SJSA1 (cell line): ENCODE measurements around the genes HNRNPUL2, TMEM179B and PLAAT4.

GRCh38 chr11:62709389-62710573 lies 2.3 kb downstream of the GNG3 start:
- RAMPAGE, long total RNA = no peak

- RAMPAGE, long total RNA = no peak
Measured at GRCh38 chr11:62719507-62720312, 7.5 kb downstream of the HNRNPUL2 start.

- RAMPAGE, long total RNA = no peak
Measured at GRCh38 chr11:62725438-62726226, 1.6 kb downstream of the HNRNPUL2 start.

GRCh38 chr11:62727000-62727826 lies at the start of gene HNRNPUL2:
Gene HNRNPUL2 (minus strand): TSS chr11:62727457.
- RAMPAGE, long total RNA = no peak

DNA sequence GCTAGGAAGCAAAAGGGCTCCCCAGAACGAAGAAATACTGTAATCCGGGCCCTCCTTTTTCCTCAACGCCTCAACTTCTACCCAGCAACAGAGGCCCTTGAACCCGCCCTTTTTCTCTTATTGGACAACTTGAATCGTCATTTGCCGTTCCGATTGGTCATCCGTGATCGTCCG lies 457 bp upstream of the HNRNPUL2 start:
- RAMPAGE, long total RNA = no peak

DNA sequence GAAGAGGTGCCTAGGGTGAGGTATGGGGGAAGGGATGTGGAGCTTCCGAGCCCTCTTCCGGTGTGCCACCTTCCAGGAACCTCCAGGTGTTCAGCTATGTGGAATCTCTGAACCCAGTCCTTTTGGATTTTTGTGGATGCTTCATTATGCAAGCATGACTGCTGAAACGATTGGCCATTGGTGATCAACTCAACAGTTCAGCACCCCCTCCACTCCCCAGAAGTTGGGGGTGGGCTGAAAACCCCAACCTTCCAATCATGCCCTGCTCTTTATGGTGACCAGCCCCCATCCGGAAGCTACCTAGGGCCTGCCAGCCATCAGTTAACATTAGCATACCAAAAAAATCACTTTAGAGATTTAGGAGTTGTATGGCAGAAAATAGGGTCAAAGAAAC lies 3.5 kb upstream of the POLR2G start:
- RAMPAGE, long total RNA = no peak

GRCh38 chr11:62787083-62787978 lies at the start of gene TMEM179B:
Gene TMEM179B (plus strand): TSS chr11:62787402.
- RAMPAGE, long total RNA = start-site peak on the plus strand at chr11:62787399-62787425, 579 and 389 reads in 2 replicates

GRCh38 chr11:62824994-62825547 lies 6.8 kb downstream of the STX5 start:
- RAMPAGE, long total RNA = no peak

GRCh38 chr11:62858681-62859156 lies 19.3 kb upstream of the WDR74 start:
- RAMPAGE, long total RNA = no peak

DNA sequence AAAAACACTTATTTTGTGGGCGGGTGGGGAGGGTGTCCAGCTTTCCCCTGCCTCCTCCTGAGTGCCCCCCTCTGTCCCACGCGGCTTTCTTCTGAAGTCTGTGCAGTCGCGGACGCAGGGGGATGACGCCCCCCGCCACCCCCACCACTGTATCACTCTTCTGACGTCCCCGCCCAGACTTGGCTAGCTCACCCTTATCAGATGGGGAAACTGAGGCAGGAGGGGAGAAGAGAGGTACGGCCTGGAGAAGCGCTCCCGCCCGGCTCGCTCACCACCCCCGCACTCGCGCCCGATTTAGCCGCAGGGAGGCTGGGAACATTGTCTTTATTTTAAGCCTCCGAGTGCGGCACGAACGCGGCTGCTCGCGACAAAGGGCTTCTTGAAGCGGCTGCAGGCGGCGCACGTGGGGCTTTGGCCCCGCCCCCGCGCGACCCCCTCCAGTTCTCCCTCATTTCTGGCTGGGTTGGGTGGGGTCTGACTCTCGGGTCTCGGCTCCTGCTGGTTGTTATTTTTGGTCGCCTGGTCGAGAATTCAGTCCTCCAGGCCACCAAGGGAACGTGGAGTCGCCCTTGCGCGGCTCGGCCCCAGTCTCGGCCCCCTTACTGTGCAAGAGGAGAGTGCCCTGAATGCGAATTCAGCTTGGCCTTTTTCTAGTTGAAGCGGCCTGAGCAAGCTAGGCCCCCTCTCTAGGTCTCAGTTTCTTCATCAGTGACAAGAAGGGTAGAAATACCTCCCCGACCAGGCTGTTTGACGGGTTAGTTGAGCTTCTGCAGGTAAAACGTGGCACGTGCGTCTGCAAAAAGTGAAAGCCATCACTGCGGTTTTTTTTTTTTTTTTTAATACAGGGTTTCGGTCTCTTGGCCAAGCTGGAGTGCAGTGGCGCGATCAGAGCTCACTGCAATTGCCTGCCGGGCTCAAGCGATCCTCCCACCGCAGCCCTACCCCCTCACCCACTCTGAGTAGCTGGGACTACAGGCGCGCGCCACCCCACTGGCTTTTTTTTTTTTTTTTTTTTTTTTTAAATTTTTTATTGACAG lies 2.6 kb upstream of the CHRM1 start:
- RAMPAGE, long total RNA = no peak

- RAMPAGE, long total RNA = start-site peak on the plus strand at chr11:63536806-63536846, 57 and 35 reads in 2 replicates
Measured at GRCh38 chr11:63536357-63537147, at the start of gene PLAAT4. Gene PLAAT4 (plus strand): TSS chr11:63536808.

- RAMPAGE, long total RNA = no peak
Measured at GRCh38 chr11:63569738-63570697, 6.8 kb upstream of the PLAAT2 start.

DNA sequence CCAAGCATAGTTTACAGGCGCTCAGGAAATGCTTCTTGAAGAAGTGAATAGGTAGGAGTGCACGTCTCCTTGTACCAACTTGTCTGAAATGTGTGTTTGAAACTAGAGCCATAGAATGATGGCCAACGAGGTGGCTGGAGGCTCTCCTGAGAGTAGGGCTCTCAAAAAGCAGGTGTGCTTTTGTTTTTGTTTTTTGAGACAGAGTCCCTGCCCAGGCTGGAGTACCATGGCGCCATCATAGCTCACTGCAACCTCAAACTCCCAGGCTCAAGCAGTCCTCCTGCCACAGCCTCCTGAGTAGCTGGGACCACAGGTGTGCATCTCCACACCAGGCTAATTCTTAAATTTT lies 8.3 kb downstream of the SPINDOC start:
- RAMPAGE, long total RNA = no peak

DNA sequence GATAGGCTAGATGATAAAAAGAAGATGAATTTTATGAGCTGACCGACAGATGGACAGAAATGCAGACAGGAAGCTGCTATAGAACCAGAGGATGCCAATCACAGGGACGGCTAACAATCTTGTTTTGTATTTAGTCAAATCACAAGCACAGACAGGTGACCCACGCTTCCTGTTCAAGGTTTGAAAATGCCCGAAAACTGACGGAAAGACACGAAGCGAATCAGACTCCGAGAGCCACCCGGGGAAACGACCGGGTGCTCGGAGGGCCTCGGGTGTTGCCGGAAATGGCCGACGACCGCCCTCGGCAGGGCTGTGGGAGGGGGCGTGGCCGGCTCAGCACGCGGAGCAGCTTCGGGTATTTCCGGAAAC lies 474 bp upstream of the MARK2 start:
- RAMPAGE, long total RNA = no peak

- RAMPAGE, long total RNA = no peak
Measured at GRCh38 chr11:63841409-63842035, 2.6 kb downstream of the MARK2 start.

DNA sequence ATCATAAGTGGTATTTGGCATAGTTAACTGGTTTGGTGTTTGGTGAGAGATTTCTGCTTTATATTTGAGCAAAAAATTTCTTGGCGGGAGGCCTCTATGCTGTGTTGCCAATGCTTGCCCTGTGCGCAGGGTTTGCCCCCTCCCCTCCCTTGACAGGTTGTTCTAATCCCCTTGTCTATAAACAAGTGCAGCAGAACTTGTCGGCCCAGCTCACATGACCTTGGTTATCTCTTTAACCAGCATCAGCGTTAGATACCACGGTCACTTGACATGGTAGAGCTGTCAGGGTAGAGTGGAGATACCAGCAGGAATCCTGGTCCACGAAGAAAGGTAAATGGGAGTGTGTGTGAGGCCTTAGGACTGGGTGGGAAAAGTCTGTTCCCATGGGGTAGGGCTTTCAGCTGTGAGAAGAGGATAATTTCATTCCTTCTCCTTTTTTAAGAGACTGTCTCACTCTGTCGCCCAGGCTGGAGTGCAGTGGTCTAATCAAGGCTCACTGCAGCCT lies 35.7 kb downstream of the MARK2 start:
- RAMPAGE, long total RNA = no peak

GRCh38 chr11:63888120-63889202 lies 28.5 kb downstream of the RCOR2 start:
- RAMPAGE, long total RNA = no peak

DNA sequence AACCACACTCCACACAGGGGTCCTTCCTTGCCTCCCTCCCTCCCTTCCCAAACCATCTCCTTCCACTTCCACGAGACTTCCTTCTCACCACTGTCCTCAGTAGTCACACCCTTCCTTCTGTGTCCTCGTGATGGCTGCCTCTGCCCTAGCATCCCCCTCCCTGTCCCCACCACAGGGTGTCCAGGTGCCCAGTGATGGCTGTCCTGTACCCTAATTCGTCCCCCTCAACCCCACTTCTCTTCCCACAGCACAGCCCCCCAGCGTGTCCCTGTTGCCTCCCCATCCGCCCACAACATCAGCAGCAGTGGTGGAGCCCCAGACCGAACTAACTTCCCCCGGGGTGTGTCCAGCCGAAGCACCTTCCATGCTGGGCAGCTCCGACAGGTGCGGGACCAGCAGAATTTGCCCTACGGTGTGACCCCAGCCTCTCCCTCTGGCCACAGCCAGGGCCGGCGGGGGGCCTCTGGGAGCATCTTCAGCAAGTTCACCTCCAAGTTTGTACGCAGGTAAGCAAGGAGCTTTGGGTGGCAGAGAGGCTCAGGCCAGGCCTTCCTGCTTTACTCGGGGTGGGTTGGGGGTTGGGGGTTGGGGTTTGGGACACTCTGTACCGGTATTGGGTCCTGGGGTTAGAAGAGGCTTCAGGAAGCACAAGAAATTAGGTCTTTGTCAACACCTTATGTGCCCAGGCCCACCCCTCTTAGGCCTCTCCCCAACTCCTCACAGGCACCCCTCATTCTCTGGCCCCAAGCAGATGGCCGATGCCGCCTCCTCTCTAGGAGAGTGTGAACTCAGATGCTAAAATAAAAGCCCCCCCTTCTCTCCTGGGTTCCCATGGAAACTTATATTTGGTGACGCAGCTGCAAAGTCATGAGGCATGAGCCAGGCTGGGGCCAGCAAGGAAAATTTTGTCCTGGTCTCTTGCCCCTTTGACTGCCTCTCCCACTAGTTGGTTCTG lies 12.1 kb downstream of the RCOR2 start:
- RAMPAGE, long total RNA = no peak

GRCh38 chr11:63986619-63987463 lies 603 bp downstream of the OTUB1 start:
- RAMPAGE, long total RNA = no peak

DNA sequence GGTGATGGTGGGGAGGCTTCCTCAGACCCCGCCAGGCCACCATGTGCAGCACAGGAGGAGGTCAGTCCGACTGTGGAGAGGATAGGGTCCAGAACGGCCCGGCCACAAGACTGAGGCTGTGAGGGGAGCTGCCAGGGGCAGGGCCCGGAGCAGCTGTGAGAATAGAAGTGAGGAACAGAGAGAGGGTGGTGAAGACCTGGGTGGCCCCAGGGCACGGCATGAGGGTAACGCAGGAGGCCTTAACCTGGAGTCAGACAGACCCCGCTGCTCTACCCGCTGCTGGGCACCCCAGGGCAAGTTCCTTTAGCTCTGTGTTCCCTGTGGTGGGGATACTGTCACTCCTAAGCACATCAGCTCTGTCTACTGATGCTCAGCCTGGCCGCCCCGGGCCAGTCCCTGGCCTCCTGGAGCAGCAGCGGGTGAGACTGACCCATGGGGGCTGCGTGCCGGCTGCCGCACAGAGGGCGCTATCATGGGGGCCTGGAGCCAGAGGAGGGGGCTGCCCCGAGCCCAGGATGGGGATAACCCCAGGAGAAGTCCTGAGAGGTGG lies 1.7 kb downstream of the FERMT3 start:
- RAMPAGE, long total RNA = no peak